Metanephros (tissue), 2 donors: Measurements from ENCODE around the genes FGF18, EFCAB9 and SH3PXD2B.

DNA sequence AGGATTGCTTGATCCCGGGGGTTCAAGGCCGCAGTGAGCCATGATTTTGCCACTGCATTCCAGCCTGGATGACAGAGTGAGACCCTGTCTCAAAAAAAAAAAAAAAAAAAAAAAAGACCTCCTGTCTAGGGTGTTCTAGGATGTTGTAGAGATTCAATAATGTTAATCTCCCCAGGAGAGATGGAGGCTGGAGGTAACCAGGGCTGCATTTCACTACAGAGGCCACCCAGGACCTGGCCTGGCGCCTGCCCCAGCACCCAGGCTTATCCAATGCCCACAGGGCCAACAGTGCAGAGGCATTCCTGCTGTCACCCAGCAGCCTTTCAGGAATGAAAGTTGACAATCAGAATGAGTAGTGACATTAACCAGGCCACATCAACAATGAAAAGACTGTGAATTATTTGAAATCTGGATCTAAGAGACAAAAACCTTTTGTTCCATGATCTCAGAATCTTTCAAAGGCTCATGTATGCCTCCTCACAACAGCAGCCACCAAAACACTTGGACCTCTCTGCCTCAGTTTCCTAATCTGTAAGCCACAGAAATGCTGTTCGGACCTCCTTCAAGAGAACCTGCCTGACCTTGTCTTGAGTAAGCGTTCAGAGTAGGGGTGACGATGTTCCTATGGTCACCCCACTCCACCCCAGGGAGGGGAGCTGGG, 36.1 kb upstream of the GABRP start:
- RAMPAGE, long total RNA = no peak

- RAMPAGE, long total RNA = no peak
Measured at GRCh38 chr5:170773612-170773849, 10.0 kb upstream of the GABRP start.

- RAMPAGE, long total RNA = no peak
Measured at GRCh38 chr5:171397853-171398583, 10.4 kb downstream of the NPM1 start.

DNA sequence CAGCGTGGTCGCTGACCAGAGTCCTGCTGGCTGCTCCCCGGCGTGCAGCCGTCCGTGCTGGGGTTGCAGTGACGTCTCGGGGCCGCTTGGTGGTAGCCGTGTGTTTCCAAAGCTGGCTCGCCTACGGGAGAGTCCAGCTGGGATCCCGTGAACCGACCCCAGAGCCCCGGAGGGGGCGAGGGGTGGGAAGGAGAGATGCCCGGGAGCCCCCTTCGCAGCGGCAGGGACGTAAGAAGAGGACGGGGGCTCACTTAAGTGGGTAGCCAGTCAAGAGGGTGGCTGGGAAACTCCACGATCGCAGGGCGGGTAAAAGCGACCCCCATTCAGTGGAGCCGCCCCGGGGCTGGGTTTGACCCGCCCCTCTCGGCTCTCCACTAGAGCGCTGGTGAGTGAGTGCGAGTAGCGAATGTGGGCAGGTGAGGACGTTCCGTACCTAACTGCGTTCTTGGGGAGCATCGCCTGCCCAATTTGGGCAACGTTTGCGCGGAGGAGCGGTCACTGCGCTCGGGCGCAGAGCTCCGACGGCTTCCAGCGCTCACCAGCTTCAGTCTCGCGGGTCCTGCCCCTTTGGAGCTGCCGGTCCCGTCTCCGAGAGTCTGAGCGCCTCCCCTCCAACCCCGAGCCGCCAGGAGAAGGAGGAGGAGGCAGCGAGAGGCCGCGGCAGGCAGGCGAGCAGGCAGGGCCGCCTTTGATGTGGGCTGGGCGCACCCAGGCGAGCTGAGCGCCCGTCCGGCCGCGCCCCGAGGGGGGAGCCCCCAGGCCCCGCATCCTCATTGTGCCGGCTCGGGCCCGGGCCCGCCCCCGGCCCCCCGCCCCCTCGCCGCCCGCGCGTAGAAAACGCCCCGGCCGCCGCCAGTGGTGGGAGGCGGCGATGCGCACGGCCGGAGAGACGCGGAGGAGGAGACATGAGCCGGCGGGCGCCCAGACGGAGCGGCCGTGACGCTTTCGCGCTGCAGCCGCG, at the start of gene FGF18:
Gene FGF18, plus strand, starts transcription at position 861 of the 961 bp plus-strand sequence.
- RAMPAGE, long total RNA = no peak

DNA sequence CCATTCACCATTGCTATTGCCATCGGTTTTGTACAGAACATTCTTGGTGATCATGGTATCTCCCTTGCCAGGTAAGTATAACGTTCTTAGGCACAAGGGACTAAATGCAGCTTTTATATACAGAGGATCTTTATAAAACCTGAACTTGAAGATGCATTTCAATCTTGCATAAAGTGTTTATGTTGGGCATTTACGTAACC, 91.3 kb downstream of the FGF18 start:
- RAMPAGE, long total RNA = no peak

- RAMPAGE, long total RNA = no peak
Measured at GRCh38 chr5:171596032-171597062, 176.9 kb downstream of the FGF18 start.

GRCh38 chr5:171737225-171737603, 48.4 kb upstream of the SMIM23 start:
- RAMPAGE, long total RNA = no peak

DNA sequence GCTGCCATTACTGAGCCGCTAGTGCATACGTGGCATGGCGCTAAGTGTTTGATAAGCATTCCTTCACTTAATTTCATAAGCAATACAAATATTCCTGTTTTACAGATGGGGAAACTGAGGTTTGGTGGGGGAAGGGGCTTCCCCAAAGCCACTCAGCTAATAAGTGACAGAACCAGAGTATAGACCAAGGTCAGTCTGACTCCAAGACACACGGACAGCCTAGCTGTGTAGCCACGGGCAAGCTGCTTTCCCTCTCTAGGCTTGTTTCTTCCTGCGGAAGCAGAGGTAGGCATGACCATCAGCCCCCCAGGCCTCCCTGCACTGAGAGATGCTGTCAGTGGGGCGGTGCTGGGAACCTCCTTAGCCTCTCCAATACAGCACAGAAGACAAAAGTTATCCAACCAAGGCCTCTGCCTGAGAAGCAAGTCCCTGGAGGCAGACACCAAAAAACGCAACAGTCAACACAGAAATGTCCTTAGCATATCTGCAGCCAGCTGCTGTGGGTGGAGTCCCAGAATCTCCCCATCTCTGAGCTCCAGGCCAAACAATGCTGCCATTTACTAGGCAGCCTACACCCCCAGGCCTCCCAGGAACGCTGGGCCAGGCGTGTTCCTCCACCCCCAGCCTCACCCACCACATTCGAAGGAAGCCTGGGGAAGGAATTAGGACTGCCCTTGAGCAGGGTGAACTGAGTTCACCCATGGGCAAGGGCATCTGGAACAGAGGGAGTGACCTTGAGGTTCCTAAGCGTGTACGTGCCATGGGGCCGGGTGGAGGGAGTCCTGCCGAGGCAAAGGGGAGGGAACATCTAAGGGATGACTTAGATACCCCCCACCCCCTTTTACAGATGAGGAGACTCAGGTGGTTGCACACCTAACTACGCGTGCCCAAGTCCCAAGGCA, 43.8 kb downstream of the STK10 start:
- RAMPAGE, long total RNA = no peak

- RAMPAGE, long total RNA = no peak
Measured at GRCh38 chr5:172187062-172187329, 1.0 kb downstream of the STK10 start.

- RAMPAGE, long total RNA = no peak
Measured at GRCh38 chr5:172194007-172194360, at the start of gene EFCAB9. Gene EFCAB9, plus strand, starts transcription at chr5:172194172.

DNA sequence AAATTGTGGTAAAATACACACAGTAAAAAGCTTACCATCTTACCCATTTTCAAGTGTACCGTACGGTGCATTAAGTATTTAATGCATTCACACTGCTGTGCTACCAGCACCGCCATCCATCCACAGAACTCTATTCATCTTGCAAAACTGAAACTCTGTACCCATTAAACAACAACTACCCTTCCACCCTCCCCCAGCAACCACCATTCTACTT, 70.1 kb downstream of the SH3PXD2B start:
- RAMPAGE, long total RNA = no peak

GRCh38 chr5:172438157-172438703, 16.1 kb downstream of the SH3PXD2B start:
- RAMPAGE, long total RNA = no peak

DNA sequence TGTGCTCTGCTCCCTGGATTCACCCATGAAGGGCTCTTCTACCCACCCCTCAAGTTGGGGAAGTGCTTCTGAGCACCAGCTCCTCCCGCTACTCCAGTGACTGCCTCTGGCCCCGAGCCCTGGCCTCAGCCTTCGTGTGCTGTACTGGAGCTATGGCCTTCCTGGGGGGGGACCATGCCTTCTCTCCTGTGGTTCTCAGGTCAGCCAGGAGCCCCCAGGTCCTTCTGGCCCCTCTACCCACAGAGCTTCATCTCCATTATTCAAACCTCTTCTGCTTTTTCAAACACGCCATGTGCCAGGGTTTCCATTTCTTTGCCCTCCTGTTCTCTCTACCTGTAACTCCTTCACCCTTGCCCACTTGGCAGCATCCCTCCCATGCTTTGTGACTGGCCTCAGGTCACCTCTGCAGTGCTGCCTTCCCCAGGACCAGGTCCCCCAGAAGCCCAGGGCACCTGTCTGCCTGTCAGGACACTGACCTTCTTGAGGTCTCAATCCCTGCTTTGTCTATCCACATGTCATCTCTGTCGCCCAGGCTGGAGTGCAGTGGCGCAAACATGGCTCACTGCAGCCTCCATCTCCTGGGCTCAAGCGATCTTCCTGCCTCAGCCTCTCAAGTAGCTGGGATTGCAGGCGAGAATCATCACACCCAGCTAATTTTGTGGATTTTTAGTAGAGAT, 9.5 kb downstream of the SH3PXD2B start:
- RAMPAGE, long total RNA = no peak

DNA sequence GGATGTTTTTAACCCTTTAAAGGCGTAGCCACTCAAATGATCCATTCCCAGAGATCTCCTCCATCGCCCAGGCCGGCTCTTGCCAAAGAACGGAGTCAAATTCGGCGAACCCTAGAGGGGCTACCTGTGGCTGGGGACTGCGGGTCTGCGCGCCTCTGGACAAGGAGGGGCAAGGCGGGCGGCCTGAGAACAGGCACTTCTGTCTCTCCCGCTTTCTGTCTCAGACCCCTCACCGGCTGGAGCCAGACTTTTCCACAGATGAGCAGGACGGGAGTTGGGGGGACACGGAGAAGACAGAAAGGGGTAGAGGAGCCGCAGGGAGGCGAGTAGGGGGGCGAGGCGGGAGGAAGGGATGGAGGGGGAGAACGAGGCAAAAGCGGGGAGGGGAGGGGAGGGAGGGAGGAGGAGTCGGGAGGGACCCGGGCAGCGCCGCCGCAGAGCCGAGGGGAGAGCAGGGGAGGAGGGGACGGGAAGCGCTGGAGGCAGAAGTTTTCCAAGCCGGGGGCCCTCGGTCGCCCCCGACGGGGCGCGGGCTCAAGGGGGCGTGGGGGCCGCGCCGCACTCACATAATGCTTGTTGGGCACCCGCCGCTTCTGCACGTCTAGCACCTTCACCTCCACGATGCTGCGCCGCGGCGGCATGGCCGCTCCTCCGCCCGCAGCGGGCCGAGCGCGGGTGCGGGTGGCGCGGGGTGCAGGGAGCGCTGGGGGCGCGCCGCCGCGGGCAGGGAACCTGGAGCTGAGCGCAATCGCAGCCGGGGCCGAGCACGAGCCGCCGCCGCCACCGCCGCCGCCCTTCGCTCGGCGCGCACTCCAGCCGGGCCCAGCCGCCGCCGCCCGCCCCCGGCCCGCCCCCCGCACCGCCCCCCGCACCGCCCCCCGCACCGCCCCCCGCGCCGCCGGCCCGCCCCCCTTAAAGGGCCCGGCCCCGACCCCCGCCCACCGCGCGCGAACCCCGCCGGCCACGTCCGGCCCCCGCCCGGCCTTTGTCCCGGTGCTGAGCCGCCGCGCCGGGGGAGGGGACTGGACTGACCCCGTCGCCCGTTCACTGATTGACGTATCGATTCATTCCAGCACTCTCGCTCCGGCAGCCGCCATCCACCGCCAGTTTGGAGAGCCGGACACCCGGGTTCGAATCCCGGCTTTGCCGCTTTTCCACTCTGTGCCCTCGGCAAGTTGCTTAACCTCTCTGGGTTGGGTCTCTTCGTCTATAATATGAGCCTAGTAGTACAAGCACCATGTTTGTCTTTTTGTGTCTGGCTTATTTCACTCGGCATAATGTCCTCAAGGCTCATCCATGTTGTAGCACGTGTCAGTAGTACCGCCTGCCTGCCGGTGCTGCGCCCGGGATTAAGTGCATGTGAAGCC, at the start of gene SH3PXD2B:
Gene SH3PXD2B, minus strand, starts transcription at position 814 of the 1,367 bp plus-strand sequence.
- RAMPAGE, long total RNA = no peak

- RAMPAGE, long total RNA = no peak
Measured at GRCh38 chr5:172455421-172456189, 1.3 kb upstream of the SH3PXD2B start.

GRCh38 chr5:172533475-172534334, 79.4 kb upstream of the SH3PXD2B start:
- RAMPAGE, long total RNA = no peak

DNA sequence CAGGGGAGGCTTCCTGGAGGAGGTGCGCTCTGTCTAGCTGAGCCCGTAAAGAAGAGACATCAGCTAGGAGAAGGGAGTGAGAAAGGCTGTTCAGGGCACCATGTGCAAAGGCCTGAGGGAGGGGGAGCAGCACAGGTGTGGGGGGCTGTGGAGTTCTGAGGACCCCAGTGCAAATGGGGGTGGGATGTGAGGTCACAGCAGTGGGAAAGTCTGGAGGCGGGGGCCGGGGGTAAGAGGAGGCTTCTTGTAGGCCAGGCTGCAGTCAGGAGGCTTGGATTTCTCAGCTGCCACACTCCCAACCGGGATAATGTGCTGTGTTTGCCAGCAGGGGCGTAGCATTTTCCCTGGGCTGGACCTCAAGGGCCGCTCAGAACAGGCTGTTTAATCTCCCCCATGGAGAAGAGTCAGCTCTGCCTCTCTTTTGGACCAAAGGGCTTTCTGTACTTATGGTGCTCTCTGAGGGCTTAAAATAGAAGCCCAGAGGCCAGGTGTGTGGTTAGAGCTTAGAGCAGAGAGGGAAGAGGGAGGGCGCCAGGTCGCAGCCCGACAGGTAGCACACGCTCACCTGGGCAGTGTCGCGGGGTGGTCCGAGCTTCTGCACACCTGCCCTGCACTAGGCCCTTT, 5.8 kb downstream of the NEURL1B start:
- RAMPAGE, long total RNA = no peak

DNA sequence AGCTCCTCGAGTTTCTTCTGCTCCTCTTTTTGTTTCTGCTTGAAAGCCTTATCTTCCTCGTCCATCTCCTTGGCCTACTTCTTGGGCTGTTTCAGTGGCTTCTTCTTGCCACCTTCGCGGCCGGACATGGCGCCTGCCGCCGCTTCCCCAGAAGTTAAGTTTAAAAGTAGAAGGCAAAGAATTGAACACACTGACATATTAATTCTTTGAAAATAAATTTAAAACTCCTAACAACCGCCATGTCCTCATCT, 15.4 kb downstream of the NEURL1B start:
- RAMPAGE, long total RNA = no peak

DNA sequence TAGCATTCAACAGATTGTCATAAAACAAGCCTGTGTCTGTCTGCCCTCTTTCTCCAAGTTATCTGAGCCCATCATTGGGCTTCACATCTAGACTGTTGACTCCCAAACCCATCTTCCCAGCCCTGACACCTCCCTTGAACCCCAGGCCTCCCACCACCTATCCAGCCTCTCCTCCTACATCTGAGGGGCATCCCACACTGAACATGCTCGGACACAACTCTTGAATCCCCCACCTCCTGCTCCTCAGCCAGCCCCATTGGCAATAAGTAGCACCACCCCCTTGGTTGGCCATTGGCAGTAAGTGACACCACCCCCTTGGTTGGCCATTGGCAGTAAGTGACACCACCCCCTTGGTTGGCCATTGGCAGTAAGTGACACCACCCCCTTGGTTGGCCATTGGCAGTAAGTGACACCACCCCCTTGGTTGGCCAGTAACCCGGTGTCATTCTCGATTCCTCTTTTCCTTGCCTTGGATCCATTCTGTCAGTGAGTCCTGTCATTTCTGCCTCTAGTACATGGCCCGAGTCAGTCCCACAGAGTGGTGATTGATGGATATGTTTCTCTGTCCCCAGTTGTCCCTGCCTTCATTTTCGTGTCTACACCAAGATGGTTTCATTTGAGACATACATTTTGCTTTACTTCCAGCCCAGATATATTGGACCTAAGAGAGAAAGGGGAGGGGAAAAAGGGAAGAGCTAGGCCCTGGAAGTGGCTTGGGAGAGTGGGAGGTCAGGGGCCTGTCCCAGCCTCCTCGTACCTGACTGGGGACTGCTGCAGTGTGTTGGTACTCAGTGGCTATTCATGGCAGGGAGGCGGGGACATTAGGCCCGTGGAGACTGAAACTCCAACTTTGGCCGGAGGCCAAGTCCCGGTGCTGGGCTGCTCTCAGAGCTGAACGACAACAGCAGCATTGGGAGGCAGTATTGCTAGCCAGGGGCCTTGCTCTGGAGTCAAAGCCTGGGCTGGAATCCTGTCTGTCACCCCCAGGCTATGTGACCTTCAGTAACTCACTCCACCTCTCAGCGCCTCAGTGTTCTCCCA, 37.5 kb downstream of the NEURL1B start:
- RAMPAGE, long total RNA = no peak

GRCh38 chr5:172680542-172681342, 39.7 kb downstream of the NEURL1B start:
- RAMPAGE, long total RNA = no peak